ENCODE data around the genes MTMR11, VPS45 and TARS2.

GRCh38 chr1:149926243-149926742 lies 1.3 kb downstream of the SF3B4 start:
- PRO-cap, result no peak

DNA sequence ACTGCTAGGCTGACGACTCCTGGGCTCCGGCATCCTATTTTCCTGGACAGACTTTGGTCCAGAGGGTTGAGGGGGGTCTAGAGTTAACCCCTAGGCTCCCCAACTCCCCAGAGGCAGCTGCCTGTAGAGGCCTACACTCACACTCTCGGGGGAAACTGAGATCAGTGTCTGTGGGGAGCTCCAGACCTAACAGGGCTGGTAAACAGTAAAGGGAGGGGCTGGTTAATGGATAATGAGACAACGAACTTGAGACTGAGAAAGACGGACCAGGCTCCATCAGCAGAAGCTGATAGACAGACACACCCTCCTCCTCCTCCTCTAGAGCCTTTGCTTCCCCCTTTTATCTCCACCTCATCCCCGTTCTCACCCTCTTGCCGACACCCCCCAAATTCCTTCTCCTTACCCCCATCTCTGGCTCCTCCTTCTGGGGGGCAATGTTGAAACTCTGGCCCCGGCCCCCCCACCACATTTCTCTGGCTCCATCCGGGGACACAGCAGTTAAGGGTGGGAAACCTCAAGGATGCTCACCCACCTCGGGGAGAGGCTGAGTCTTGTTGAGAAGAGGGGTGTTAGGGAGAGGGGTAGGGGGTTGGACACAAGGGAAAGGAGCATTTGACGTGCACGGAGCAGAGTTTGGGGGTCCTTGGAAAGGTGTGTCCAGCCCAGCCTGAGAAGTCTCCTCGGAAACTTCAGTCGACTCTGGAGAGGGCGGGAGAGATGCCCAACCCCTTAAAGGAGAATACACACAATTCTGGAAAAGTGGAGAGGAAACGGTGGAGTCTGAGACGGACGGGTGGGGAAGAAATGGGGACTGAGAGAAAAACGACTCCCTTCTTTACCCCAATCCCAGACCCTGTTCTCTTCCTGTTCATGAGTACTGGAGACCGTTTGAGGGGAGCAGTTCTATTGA lies at the start of gene MTMR11:
MTMR11 (minus strand) TSS at position 701 of the 910 bp plus-strand sequence.
- PRO-cap, result bidirectional peak, plus-strand start at position 258 of the sequence, minus-strand start at position 157 of the sequence; bidirectional peak, plus-strand start at position 766 of the sequence, minus-strand start at position 701 of the sequence

DNA sequence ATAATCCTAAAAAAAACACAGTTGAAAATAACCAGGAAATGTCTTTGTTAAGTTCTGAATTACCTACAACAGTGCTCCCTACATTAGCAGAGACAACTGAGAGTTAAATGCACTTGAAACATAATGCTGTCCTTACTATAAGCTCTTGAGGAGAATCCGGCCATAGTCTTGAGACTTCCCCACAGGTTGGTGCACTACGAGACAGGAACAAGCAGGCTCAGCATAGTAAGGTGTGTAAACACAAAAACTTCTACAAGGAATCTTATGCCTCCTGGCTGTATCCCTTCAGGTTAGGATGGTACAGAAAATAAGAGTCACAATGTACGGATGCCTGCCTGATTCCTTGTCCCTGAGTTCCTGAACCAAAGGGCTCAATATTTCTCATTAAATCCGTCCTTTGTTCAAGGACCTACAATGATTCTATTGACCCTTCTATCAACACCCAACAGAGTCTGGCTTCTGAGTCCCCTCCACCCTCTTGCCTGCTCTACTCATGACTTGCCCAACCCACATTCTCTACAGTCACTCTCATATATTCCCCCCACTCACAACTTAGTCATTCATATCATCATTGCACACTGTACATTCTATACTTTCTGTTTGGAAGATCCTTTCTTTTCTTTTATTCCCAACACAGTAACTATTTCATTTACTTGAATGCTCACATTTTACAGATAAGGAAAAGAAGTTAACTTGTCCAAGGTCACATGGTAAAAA lies 3.8 kb downstream of the OTUD7B start:
- PRO-cap, result no peak

DNA sequence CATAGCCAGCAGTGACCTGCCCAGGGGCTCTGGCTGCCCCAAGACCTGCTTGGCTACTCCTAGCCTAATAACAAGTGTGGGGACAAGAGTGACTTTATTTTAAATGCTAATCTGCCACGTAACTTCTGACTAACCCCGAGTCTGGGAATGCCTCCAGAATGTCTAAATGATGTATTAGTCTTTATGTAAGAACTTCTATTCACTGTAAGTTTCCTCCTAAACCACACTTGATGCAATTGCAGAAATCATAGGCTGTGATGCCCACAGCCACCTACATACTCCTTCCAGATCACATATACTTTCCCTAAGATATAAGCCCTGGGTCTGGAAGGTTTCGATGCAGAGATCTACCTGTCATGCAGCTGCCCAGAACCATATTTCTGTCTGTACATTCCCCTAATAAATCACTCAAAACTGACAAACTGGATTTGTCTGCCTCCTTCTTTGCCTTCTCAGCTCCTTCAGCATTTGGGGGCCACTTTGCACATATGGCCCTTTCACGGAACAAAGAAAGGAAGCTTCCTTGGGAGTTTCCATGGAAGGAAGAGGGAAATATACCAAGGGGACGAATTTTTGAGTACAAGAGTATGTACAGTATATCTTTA lies 5.8 kb upstream of the VPS45 start:
- PRO-cap, result no peak

GRCh38 chr1:150067064-150068231 lies at the start of gene VPS45:
VPS45 (plus strand) TSS chr1:150067776.
- PRO-cap, result bidirectional peak, plus-strand start at chr1:150067279, minus-strand start at chr1:150066967; bidirectional peak, plus-strand start at chr1:150067969, minus-strand start at chr1:150067653

DNA sequence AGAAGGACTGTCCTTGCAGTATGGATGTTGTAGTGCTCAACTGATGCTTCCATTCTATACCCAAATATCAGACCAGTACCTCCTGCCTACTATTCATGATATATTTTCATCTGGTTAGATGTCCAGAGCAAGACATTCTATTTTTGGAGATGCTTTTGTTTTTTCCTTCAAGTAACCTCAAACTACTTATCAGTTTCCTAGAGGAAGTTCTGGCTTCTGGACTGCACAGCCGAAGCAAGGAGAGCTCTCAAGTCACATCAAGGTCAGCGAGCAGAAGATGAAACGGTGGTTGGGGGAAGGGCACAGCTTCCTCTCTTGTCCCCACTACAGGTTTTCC lies 5.2 kb upstream of the PLEKHO1 start:
- PRO-cap, result no peak

DNA sequence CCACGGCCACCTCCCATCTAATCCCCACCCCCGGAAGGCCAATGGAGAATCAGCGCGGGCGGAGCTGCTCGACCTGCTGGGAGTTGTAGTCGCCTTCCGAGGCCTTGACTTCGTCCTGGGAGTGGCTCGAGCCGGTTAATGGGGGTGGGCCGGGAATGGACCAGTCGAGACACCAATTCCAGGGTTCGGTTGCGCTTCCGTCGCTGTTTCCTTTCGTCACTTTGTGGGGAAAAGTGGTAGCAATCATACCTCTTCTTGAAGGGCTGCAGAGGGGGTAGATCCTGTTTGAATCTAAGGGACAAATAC lies 176 bp upstream of the APH1A start:
- PRO-cap, result bidirectional peak, plus-strand start at position 138 of the sequence, minus-strand start at position 19 of the sequence

DNA sequence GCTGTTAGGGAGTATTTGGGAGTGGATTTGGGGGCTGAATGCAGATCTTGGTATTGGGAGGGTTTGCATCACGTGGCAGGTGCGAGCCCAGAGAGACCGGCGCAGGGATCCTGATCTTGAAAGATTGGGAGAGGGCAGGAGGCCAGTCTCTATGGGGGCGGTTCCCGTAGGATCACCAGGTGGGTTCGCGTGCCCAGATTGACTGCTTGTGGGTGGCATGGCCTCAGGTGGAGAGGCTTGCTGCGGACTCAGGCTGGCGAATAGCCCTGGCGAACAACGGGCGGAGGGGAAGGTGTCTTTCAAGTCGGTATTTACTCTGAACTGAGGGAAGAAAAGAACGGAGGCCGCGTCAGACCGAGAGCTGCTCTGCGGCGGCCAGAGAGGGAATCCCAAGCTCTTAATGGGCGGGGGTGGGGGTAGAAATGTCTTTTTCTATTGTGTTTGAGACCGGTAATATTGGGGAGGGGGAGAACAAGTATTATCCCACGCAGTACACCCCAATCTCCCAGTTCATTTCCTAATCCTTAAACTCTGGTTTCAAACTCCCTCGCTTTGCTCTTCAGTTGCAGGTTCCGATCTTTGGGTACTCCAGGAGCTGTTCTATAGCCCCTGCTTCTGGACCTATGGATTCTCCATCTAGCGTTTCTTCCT lies 416 bp downstream of the CIART start:
- PRO-cap, result no peak

- PRO-cap, result no peak
These were observed 13.8 kb upstream of the TARS2 start for GRCh38 chr1:150473096-150474066.

- PRO-cap, result no peak
These were observed 10.1 kb upstream of the TARS2 start for GRCh38 chr1:150476926-150477621.

DNA sequence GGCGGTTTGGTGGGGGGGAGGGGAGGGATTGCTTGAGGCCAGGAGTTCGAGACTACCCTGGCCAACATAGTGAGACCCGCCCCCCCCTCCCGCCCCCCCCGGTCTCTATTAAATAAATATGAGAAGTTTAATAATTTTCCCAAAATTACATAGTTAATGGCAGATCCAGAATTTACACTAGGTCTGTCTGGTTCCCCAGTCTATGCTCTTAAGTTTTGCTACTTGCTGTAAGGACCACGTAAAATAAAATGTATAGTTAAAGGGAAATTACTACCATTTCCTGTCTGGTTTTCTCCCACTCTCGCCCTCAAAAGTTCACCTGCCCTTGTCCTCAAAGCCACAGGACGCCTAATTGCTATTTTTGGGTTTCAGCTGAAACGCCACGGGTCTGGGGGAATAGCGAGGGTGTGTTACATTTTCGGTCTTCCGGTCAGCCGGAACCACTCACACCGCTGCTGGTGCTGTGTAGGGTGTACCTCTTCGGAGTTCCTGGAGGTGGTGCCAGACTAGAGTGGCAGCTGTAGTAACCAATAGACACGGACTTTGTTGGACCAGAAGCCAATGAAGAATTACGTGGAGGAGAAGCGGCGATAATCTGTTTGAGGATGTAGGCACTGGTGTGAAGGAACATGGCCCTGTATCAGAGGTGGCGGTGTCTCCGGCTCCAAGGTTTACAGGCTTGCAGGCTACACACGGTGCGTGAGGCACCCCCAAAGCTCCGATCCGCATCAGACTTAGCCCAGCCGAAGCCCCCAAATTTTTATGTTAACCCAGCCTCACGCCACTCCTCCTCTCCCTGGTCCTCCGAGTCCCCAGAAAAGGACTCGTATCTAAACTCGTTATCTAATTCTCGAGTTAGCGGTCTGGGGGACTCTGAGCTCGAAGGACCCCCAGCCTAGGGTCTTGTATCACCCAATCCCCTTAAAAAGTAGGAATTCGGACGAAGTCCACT lies at the start of gene TARS2:
TARS2 (plus strand) TSS at position 598 of the 952 bp plus-strand sequence.
- PRO-cap, result bidirectional peak, plus-strand start at position 610 of the sequence, minus-strand start at position 454 of the sequence

GRCh38 chr1:150504173-150505059 lies 3.5 kb upstream of the ECM1 start:
- PRO-cap, result no peak

- PRO-cap, result unidirectional peak, plus-strand start at chr1:150619989; bidirectional peak, plus-strand start at chr1:150620190, minus-strand start at chr1:150620043
These were observed 9.8 kb downstream of the ENSA start for GRCh38 chr1:150619143-150620498.

DNA sequence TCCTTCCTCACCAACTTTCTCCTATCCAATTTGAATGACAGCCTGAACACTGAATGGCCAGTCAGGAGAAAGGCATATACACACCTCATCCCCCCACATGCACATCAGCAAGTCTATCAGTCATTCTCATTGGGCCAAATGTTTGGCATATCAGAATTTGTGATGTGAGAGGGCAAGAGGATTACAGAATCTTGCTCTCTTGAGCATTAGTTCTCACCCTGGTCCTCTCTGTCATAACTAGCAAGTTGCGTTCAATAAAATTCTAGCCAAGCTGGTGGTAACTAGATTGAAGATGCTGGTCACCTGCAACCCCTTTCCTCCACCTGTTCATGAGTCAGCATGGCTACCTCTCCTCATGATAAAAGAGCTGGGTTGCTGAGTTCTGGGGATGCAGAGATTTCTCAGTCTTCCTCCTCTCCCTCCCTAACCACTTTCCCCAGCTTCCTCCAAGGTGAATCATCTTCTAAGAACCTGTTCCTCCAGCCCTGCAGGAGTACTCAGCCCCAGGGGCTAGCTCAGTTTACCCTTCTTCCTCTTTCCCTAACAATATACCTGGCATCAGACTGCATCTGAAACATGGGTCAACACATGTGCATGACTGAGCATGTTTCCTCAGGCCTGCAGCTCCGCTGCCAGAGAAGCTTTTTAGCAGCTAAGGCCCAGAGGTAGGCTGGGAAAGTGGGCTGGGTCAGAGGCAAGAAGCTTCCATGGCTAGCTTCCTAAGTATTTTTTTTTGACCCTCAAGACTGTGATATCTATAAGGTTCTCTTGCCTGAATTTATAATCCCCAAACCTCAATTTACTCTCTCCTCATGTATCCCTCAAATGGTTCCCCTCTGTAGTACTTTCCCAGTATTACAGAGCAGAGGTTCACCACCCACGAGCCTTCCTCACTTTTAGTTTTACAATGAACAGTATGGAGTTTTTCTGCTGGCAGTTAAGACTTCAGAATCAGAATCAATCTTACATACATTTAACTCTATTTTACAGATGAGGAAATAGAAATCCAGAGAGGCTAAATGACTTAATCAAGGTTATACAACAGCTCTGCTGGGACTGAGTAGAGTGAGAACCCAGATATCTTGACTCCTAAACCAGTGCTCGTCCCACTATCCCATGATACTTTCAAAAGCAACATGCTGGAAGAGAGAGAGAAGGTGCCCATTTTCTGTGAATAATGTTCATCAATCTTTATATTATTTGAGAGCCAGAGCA lies 5.2 kb downstream of the ENSA start:
- PRO-cap, result unidirectional peak, minus-strand start at position 627 of the sequence

- PRO-cap, result no peak
These were observed 2.7 kb upstream of the CTSS start for GRCh38 chr1:150768314-150768647.

DNA sequence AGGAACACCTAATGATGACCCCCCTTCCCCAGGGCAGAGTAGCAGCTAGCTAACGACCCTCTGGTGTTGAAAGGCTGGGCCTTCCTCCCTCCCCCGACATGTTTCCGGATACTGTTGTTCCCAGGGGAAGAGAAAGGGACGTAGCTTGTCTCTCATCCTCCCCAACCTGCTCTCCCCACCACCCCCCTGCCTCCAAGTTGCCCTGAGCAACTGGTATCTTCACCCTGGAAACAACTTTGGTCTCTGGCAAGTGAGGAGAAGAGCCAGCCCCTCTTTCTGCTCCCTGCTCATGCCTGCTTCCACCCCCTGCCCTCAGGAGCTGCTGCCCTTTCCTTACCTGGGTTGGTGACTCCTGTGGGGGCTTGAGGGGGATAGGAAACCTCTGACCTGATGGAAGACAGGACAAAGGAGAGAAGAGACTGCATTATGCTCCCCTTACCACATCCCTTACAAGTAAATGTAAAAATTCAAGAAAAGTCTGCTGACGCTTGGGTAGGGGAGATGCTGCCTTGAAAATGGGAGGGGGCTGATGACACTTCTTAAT lies 2.3 kb downstream of the SEMA6C start:
- PRO-cap, result no peak

DNA sequence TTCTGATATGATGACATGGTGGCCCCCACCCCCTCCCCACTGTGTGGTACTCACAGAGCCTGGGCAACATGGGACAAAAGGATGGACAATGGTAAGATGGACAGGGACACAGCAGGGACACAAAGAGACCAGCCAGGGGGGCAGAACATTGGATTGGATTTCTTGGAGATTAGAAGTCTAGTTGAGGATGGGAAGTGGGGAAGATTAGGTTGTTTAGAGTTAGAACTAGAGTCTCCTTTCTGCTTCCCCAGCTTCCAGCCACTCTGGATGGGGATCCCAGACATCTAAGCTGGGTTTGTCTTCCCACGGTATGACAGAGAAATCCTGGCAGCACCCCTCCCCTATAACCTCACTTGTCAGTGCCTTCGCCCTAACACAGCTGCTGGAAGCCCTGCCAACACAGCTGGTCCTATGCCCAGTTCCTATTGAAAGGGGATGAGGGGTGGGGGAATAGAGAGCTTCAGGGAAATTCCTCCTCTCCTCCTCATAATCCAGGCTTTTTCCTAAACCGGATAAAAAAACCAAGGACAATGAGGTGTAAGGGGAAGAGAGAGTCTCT lies 843 bp downstream of the TMOD4 start:
- PRO-cap, result no peak

DNA sequence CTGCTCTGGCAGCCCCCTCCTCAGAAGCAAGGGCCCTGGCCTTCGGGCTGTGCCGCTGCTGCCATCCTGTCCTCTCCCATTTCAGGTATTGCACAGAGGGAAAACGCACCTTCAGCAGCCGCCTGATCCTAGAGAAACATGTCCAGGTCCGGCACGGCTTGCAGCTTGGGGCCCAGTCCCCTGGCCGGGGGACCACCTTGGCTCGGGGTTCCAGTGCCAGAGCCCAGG lies 8.2 kb downstream of the ZNF687 start:
- PRO-cap, result no peak

- PRO-cap, result no peak
These were observed 2.8 kb downstream of the RFX5 start for GRCh38 chr1:151344231-151344637.

DNA sequence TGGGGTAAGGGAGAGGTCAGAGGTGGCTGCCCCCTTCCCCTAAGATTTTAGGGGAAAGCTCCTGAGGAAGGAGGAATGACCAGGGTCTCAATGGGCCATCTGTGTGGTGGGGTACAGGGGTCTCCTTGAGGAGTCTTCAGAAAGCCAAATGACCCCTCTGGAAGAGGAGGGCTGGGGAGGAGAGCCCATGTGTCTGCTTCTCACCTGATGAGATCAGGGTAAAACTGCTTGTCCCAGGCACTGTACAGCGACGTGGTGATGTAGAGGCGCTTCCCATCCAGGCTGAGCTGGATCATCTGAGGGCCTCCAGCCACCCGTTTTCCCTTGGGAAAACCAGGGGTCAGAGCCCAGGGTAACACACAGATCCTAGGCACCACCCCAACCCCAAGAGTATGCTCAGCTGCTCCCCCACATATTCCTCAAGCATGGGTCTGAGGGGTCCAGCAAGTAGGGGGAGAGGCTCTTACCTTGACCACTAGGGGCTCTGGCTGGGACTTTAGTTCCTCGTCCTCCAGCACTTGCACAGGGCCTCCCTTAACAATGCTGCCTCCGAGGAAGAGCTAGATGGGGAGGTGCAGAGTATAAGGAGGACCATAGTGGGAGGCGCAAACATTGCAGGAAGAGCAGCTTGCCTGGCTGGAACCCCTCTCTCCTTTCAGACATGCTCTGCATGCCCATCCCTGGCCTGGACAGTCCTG lies 7.6 kb downstream of the SELENBP1 start:
- PRO-cap, result no peak

All from Metastatic Lung Carcinoma in the Adrenal Gland (tissue), 1 donor.